Rectum (tissue), 1 donor: ENCODE measurements around the genes PPID, TMA16 and APELA.

DNA sequence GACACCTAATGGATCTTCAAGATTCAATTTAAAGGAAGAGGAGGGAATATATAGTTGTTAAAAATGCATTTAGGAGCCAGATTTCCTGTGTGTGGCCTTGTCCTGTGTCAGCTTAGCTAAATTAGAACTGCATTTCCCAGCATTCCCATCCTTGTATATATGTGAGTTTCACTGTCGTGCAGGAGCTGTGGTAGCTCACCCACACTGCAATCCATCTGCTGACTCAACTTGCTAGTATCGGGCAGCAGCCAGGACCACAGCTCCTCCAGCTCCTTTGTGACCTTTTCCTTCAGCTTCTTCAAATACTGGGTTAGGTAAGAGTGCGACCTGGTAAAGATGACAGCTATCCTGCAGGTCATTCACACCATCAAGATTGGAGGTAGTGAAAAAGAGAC lies 11.5 kb downstream of the ASIC5 start:
- PRO-cap: no peak

- PRO-cap: no peak
Measured at GRCh38 chr4:156609900-156610336, 361.7 kb downstream of the PDGFC start.

GRCh38 chr4:158030222-158030613 lies 142.6 kb downstream of the GASK1B start:
- PRO-cap: no peak

DNA sequence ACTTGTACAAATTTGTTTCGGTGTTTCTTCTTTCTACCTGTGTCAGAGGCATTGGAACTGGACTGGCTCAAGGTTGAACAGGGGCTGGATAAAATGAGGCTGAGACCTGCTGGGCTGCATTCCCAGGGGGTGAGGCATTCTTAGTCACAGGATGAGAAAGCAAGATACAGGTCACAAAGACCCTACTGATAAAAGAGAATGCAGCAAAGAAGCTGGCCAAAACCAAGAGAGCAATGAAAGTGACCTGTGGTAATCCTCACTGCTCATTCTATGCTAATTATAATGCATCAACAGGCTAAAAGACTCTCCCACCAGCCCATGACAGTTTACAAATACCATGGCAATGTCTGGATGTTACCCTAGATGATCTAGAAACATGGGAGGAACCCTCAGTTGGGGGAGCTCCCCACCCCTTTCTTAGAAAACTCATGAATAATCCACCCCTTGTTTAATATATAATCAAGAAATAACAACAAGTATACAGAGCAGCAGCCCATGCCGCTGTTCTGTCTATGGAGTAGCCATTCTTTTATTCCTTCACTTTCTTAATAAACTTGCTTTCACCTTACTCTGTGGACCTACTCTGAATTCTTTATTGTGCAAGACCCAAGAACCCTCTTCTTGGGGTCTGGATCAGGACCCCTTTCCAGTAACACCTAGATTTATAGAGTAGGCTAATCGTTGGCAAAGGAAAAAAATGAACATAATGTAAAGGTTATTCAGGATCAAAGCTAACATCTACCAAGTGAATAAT lies 77.9 kb downstream of the GASK1B start:
- PRO-cap: no peak

DNA sequence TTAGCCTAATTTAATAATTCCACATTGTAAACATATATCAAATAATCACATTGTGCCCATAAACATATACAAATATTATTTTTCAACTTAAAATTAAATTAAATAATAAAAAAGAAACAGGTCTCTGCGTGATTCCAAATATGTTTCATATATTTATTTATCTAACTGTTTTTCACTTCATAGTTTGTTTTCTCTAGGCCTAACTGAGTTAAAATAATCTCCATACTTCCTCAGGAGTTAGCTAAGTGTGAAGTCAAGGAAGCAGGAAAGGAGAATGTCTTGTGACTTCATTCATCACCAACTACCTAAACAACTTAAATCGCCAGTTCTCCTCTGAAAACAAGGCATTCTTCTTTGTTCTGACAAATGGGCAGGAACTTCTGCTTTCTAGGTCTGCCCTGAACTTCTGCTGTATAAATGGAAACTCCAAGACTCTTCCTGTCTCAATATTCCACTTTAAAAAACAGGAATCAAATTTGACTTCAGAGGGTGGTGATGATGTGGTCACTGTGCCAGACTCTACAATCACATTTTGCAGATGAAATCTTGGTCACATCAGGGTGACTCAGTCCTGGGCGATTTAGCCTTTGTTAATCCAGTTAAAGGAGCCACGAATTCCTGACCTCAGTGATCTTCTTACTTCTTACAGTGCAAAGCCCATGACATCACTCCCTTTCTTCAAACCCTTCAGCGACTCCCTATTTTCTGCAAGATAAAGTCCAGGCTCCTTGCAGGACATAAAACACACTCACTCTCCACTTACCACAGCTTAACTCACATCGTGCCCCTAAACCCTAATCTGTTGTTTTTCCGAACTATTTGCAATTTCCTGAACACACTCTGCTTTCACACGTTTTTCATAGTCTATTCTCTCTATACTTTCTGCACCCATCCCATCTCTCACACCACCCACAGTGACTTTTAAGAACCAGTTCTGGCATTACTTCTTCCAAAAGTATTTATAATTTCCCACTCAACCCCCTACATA lies 11.3 kb downstream of the GASK1B start:
- PRO-cap: no peak

- PRO-cap: bidirectional peak, plus-strand start at chr4:158170314, minus-strand start at chr4:158170024
Measured at GRCh38 chr4:158170063-158170389, 2.8 kb downstream of the GASK1B start.

DNA sequence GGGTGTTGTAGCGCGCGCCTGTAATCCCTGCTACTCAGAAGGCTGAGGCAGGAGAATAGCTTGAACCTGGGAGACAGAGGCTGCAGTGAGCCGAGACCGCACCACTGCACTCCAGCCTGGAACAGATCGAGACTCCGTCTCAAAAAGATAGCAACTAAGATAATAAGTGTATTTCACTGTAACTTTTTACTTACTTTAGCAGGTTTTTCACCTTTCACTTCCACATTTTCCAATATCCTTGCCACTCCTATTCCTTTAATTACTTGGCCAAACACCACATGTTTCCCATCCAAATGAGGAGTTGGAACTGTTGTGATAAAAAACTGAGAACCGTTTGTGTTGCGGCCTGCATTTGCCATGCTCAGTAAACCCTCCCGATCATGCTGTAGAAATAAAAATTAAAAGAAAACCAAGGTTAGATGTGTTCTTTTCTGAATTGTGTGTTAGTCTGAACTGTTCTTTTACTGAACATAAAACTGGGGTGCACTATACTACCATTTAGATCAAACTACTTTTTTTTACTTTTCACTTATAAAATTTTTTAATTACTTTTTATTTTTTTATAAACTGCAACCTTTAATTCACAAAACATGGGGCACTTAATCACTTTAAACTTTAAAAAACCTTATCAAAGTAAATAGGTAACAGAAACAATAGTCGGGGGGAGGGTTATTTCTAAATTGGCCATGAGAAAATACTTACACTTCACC lies 6.2 kb downstream of the PPID start:
- PRO-cap: no peak

DNA sequence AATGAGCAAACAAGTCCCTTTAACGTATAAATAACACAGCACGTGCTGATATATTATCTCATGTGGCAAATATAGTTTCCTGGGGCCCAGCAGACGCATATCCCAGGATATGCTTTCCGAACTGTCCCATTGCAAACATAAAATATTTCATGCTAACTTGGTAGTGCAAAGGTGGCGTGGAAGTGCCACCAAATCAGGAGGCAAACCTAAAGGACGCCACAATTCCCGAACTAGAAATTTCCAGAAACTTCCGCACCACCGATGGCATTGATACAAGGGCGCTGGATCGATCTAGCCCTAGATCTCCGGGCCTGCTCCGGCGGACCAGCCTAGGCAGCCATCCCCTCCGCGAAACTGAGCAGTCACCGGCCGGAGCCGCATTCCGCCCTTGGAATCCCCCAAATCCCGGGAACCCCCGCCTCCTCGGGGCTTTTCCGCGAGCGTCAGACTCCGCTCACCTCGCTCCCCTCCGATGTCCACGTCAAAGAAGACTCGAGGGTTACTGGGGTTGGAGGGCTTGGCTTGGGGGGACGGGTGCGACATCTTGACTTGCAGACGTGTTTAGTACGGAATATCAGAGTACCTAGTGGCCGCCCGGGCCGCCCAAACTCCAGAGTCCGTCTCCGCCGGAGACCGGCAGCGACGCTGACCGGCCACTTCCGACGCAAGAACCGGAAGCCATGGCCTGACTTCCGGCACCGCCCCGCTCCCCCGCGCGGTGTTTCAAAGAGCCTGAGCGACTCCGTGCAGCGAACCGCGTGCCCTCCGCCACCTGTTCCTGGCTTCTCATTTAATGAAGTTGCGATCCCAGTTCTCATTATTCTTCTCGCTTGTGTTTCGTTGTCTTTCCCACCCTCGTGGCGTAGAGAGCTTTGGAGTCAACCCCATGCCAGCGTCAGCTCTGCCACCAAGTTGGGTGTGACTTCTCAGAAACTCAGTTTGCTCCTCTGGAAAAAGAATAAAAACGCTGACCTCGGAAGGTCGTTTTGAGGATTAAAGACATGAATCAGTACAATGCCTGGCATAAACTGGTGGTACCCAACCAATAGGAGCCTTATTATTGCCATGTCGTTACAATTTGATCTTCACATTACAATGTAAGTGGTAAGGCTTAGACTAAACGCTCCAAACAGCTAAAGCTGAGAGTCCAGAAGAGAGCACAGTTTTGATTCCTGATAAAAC lies at the start of gene PPID:
Gene PPID, minus strand, starts transcription at position 651 of the 1,182 bp plus-strand sequence.
- PRO-cap: bidirectional peak, plus-strand start at position 429 of the sequence, minus-strand start at position 356 of the sequence; bidirectional peak, plus-strand start at position 688 of the sequence, minus-strand start at position 647 of the sequence

DNA sequence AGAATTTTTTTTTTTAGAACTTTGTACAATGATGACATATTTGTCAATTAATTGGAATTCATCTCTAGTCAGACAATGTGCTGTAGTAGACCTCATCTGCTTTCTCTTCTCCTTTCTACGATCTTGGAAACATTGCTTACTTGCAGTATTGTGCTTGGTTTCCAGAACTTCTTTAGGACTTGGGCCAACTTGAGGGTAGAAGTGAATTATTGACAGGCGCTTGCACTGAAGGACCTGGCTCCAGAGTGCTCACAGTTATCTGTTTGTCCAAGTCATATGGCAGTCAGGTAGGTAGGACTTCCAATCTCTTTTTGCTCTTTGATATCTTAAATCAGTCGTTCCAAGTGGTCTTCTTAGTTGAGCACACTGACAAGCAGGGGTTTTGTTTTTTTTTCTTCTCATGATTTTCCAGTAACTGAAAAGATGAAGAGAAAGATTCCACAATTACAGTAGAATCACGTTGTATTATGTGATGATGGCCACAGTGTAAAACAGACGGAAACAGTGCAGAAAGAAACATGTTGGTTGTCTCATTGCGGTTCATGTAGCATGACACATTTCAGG lies 39.7 kb downstream of the FNIP2 start:
- PRO-cap: bidirectional peak, plus-strand start at position 228 of the sequence, minus-strand start at position 106 of the sequence

DNA sequence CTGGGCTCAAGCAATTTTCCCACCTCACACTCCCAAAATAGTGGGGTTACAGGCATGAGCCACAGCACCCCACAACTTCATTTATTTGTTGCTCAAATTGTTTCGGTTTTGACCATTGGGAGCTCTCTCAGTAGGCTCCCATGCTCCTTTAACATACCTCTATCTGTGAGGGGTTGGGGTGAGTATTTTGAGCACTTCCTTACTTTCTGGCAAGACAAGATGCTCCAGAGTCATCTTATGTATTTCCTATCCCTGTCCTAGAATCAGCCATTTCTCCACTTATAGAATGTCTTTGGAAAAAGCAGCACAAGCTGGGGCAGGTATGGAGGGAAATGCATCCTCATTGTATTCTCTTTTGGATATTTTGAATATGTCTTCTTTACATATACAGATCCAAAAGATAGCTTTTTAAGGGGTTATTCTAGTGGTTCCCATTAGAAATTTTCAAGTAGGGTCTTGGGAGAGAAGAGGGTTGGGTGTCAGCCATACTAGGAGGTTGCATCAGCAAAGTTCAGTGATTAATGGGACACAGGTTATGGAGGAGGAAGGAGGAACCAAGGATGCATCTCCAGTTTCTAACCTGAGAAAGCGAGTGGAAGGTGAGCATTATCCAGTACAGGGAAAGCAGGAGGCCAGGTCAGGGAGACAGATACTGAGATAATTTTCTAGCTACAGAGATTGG lies 70.9 kb downstream of the FNIP2 start:
- PRO-cap: no peak

- PRO-cap: no peak
Measured at GRCh38 chr4:159010531-159011386, 24.3 kb downstream of the C4orf45 start.

- PRO-cap: bidirectional peak, plus-strand start at chr4:163331063, minus-strand start at chr4:163331010
Measured at GRCh38 chr4:163330730-163331738, 1.4 kb downstream of the NPY1R start.

DNA sequence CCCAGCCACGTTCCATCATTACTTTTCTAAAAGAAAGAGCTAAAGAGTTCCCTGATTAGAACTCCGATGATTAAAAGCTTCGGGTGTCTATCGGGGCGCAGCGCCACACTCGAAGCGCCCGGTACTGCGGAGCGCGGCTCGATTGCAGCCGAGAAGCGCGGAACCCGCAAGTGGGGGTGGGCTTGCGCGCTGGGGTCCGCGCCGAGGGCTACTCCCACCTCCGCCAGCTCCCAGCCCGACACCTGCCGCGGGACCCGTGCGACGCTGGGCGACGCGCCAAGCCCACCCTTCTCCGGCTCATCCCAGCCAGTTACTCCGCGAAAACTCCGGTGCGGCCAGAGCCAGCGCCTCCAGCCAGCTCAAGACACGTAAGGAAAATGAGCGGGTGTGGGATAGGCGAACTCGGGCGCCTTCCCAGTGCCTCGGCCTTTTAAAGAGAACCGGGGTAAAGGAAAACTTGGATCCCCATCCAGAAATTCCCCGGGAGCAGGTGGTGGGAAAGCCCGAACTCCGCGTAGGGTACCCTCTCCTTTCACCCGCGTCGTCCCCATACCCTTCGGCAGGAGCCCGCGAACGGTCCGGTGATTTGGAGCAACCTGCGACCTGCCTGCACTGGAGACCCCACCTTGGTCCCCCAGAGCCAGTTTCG lies 533 bp downstream of the NPY1R start:
- PRO-cap: no peak

GRCh38 chr4:163494343-163495510 lies at the start of gene TMA16:
Gene TMA16, plus strand, starts transcription at chr4:163494690.
- PRO-cap: bidirectional peak, plus-strand start at chr4:163494690, minus-strand start at chr4:163494563; bidirectional peak, plus-strand start at chr4:163494997, minus-strand start at chr4:163495038

DNA sequence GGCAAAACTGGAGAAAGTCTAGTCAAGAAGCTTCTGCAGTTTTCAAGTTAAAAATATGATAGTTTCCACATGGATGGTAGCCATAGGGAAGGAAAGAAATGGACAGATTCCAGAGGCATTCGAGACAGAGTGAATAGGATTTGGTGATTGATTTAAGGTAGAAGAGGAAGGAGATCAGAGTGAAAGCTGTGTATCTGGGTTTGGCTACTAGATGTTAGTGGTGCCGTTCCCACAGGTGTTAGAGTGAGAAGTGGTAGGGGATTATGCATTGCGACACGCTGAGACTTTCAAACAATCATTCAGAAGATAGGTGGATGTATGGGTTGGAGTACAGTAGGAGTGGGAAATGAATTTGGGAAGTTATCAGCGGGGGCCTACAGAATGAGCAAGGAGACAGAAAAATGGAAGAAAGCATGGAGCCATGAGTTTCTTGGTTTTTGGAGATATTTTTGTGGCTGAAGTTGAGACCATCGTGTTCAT lies 48.8 kb downstream of the TMA16 start:
- PRO-cap: no peak

DNA sequence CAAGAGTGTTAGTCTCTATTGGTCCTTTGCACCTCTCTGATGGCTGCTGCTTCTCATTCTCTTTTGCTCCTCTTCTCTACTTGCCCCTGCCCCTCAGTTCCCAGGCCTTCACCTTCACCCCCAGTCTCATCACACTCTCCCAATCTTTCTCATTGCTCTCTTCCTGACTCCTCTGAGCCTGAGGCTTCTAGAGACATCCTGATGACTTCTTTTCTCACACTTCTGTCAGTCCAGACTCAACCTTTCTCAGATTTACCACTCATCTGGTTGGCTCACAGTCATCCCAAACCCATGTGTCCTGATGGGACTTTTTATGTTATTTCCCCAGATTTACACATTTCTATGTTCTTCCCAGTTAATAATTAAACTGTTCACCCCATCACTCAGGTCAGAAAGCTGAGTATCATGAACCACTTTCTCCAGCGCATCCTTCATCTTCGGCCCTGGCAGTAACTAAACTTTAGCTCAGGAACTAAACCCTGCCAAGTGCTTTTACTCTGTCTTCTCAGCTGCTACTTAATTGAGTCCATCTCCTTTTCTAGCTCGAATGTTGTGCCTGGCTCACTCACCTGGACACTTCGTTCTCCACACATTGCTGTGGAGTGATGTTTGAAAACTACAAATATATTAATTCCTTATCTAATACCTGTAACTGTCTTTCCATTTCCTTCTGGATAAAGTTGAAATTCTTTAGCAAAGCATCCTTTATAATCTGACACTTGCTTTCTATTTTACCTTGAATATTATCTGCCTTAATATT lies 68.1 kb downstream of the TMA16 start:
- PRO-cap: no peak

DNA sequence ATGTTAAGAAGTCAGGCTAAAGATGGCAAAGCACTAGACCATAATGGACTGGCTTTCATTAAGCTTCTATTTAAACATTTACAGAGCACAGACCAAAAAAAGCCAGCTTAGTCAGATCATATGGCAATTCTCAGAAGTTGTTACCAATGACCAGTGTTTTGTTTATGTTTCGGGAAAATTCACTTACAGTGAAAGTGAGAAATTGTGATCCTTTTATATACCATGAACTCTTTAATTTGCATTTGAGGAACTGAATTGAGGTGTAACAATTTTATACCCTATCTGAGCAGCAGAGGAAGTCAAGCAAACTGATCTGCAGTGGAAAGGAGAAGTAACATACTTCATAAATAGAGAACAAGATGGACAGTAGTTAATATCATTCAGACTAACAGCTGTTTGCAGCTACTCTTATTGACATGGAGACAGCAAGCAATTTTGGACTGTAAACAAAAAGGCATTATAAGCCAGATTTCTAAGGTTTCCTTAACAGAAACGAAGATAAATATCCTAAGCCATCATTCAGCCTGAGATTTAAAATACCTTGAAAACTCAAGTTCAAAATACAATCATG lies 97.2 kb downstream of the TMA16 start:
- PRO-cap: no peak

GRCh38 chr4:163600684-163601004 lies 106.2 kb downstream of the TMA16 start:
- PRO-cap: unidirectional peak, minus-strand start at chr4:163600882

GRCh38 chr4:164350659-164351302 lies 33.0 kb downstream of the MARCHF1 start:
- PRO-cap: no peak

- PRO-cap: no peak
Measured at GRCh38 chr4:164876731-164877473, at the start of gene APELA. Gene APELA, plus strand, starts transcription at chr4:164877178.